Pulmonary artery (tissue), 1 donor: Measurements from ENCODE around the gene BLOC1S5.

- PRO-cap, result no peak
Observed at GRCh38 chr6:7672903-7673657, 52.8 kb upstream of the BMP6 start.

GRCh38 chr6:7915405-7915963 is 4.9 kb upstream of the TXNDC5 start:
- PRO-cap, result no peak

GRCh38 chr6:8063660-8064856 is at the start of gene BLOC1S5:
TSS of gene BLOC1S5 (minus strand) at chr6:8064389.
- PRO-cap, result bidirectional peak, plus-strand start at chr6:8064601, minus-strand start at chr6:8064408

DNA sequence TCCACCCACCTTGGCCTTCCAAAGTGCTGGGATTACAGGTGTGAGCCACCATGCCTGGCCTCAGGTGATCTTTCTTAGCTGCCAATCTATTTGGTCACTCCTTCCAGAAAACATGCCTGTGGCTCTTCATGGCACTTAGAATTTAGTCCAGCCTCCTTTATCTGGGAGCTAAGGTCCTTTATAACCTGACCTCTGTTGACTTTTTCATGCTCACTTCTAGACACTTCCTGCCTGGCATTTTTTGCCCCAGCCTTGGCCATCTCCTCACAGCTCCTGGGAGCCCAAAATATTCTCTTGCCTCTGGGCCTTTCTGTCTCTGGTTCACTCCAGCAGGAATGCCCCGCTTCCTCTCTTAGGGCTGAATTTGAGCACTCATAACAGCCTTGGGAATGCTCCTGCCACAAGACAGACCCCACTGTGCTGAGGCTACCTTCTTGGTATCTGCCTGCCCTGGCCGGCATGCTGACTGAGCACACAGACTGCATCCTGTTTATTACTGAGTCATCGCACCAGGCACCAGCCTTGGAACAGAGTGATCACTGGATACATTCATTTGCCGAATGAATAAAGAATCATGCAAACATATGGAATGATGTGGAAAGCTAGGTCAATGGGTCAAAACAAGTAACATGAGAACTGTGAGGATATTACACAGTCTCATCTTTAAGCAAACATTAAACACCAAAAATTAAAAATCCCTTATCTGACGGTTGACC is 5.8 kb upstream of the EEF1E1 start:
- PRO-cap, result no peak

- PRO-cap, result no peak
Observed at GRCh38 chr6:8651950-8652352, 216.6 kb upstream of the SLC35B3 start.

DNA sequence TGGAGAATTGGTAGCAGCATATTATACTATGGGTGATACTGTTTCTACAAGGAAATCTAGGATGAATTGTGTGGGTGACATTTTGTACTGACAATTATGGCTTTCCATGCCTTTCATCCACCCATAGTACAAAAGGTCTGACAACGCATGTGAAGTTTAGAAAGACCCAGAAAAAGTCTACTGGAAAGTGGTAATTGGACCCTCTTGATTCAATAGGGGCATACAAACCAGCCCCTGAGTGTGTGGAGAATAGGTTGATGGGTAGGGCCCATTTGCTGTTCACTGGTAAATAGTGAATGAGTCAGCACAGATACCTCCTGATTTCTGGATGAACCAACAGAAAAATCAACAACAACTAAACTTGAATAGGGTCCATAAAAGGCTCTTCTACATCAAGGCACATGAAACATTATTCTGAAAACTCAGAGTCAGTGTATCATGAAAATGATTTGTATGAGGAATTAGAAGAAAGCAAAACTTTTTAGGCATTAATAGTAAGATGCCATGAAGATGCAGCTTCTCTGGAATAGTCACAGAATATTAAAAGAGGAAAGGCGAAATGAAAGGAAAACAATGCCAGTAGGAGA is 235.5 kb upstream of the SLC35B3 start:
- PRO-cap, result no peak

- PRO-cap, result no peak
Observed at GRCh38 chr6:8776267-8776747, 341.0 kb upstream of the SLC35B3 start.

DNA sequence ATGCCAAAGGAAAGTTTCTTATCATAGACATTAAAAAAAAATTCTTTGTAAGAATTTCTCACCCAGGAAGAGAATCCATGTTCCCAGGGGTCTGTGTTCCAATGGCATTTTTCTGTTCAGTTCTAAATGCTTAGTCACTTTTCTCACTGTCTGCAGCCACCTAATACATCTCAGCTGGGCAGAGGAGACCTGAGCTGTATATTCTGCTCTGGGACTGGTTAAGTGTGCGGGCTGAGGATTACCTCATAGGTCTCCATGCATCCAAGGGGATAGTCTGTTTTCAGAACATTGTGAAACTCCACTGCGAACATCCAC is 947.2 kb downstream of the TFAP2A start:
- PRO-cap, result no peak

DNA sequence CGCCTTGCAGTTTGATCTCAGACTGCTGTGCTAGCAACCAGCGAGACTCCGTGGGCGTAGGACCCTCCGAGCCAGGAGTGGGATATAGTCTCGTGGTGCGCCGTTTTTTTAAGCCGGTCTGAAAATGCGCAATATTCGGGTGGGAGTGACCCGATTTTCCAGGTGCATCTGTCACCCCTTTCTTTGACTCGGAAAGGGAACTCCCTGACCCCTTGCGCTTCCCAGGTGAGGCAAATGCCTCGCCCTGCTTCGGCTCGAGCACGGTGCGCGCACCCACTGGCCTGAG is 443.3 kb downstream of the TFAP2A start:
- PRO-cap, result no peak

- PRO-cap, result no peak
Observed at GRCh38 chr6:10510675-10511017, 10.5 kb upstream of the GCNT2 start.

GRCh38 chr6:10518921-10519327 is 2.2 kb upstream of the GCNT2 start:
- PRO-cap, result no peak

- PRO-cap, result no peak
Observed at GRCh38 chr6:10566987-10567830, 46.1 kb downstream of the GCNT2 start.

DNA sequence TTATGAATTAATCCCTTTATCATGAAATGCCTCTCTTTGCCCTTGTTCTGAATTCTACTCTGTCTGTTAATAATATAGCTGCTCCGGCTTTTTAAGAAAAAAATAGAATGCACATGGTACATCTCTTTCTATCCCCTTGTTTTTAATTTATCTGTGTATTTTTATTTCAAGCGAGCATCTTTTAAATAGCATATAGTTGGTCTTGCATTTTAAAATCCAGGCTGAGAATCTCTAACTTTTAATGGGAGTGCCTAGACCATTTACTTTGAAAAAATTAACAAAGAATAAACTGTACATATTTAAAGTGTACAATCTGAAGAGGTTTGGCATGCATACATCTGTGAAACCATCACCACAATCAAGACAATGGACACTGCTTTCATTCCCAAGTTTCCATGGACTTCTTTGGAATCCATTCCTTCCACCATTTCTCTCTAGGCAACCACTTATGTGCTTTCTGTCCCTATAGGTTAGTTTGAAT is 51.1 kb downstream of the NEDD9 start:
- PRO-cap, result no peak

DNA sequence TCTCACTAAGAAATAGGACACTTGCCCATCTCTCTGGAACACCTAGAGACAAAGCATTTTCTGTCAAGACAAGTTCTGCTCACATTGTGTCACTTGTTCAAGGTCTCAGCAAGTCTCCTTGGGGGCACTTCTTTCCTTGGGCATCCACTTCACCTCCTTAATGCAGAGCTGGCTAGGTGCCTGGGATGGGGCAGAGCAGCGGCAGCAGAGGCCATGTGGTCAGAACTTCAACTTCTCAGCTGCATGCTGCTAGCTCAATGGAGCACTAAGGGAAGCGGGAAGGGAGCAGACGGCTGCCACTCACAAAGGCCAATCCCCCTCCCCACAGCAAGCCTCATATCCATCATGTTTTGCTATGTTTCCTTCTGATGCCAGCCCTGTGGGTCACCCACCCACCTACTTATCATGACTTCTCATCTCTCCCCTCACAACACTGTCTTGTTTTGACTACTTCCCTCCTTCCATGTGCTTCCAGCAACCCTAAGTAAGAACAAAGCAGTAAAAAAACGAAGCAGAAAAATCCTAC is 31.4 kb downstream of the NEDD9 start:
- PRO-cap, result no peak

DNA sequence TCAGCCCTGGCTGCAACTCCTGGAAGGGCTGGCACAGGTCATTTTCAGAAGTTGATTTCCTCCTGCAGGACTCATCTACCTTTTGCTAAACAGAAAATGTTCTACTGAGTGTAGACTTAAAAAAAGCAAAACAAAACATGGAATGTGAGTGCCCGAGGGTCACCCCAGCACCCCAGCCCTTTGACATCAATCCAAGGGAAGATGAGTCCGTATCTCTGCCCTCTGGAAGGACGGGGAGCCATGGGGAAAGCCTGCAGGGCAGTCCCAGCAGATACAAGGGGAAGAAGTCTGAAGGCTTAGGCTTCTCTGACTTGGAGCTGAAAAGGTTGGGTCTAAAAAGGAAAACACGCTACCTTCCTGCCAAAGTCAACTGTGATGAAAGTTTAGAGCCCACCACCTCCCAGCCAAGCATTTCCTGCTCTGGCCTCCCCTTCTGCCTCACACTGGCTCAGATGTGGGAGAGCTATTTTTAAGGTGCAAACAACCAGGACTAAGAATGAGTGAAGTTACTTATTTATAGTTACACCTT is 21.4 kb downstream of the NEDD9 start:
- PRO-cap, result unidirectional peak, minus-strand start at position 445 of the sequence

DNA sequence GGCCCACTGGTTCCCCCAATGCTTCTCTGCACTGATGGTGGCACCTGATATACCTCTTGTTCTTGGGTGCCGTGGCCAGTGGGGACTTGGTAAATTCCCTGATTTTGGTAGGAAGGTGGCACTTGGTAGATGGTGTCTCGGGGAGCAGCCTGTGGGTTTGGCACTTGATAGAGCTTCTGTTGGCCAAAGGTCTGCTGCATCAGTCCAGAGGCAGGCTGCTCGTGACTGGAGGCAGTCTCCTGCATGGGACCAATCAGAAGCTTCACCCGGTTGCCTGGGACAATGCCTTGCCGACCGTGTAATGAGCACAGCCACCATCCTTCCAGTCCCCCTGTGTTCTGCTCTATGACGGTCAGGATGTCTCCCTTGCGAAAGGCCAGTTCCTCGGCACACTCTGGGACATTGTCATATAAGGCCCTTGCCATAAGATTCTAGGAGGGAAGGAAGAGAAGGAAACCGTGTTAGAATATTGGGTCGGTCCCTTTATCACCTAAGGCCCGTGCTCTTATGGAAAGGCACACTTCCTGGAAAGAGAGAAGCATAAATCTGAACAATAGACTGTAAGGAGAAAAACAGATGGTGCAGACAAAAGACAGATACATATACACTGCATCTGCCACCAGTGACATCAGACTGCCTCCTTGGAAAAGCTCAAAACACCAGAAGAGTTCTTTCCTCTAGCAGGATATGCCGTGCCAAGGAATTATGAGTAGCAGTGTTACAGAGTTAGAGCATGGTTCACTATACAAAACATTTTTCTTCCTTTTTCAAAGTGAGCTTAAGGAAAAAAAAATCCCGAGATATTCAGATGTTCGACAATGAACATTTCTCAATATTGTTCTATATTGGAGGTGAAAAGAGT is 18.9 kb downstream of the NEDD9 start:
- PRO-cap, result no peak

- PRO-cap, result no peak
Observed at GRCh38 chr6:11217286-11217980, 15.0 kb downstream of the NEDD9 start.

GRCh38 chr6:11219466-11219998 is 12.9 kb downstream of the NEDD9 start:
- PRO-cap, result no peak

DNA sequence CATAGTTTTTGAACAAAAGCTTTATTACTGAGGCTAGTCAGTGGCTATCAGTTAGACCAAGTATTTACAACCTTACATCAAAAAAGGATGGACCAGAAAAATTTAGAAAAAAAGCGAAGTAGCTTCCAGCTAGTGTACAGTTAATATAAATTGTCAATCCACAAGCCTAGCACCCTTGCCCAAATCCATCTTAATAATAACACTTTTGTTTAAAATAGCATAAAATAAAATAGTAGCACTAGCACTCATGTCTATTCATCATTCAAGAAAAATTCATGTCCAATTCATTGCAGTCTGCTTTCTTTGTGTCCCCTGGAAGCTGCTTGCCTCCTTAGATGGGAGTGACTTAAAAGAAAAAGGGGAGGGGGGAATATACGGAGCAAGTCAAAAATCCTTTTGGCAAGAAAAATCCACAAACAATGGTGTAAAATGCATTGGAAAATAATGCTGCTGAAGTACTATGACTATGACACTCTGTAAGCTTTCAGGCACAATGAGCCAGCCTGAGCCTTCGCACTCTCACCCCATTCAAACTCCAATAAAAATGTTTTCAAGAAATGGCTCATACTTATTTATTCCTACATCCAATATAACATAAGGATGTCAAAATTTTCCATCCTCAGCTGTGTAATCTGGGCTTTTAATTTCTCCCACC is 985 bp downstream of the NEDD9 start:
- PRO-cap, result no peak

DNA sequence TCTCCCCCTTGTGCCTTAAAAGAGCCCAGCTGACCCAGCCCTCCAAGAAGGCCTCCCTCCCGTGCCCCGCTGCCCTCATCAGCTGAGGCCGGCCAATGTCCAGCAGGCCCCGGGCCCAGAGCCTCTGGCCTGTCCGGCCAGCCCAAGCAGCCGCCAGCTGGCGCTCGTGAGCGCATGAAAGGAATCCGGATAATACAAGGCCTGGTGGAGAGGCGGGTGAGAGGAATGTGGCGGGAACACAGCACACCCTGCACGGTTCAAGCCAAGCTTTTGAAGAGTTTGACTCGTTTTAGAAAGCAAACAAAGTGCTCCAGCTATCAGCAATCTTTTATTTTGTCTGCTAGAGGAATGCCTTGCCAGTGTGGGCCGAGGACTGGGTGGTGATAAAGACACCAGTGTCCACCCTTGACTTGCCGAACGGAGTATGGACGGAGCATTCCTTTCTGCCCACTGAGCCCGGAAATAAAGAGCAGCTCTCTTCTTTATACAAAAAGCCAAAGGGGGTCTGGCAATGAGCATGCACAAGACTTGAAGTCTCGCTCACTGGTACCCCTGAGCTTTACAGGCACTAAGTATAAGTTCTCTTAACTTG is 9.3 kb upstream of the NEDD9 start:
- PRO-cap, result no peak